CD14-positive monocyte (primary cell): ENCODE measurements around a stretch of chr3.

GRCh38 chr3:63926129-63926648, 62.5 kb downstream of the ATXN7 start:
- CAGE, long polyA plus RNA: no peak

DNA sequence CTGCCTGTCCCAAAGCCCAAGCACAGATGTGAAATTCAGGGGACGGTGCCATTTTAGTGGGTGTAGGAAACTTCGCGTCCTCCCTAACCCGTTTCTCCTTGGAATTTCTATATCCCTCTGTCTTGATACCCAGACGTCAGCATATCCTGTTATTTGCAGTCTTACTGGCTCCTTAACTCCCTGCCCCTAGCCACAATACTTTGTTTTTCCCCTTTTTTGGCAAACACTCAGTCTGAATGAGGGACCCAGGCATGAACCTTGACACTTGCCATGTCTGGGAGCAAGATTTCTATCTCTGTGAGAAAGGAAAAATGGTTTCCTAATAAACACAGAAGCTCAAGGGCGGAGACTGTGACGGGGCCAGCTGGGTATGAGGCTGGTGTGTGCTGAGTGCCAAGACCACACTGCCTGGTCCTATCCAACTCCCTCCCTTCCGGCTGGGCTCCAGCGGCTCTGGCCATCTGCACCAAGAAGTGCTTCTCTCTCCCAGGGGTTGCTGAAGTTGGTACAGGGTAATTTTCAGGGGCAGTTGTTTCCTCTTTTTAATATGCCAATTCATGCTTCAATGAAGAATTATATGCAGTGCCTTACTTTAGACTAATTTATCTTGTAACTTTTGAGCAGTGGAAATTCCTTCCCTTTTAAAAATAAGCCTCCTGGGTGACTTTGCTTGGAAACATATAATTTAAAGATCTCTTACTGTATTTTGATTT, 15.0 kb downstream of the PRICKLE2 start:
- CAGE, long polyA plus RNA: no peak

- CAGE, long polyA plus RNA: no peak
These were observed 10.9 kb downstream of the PRICKLE2 start for GRCh38 chr3:64213902-64215133.

DNA sequence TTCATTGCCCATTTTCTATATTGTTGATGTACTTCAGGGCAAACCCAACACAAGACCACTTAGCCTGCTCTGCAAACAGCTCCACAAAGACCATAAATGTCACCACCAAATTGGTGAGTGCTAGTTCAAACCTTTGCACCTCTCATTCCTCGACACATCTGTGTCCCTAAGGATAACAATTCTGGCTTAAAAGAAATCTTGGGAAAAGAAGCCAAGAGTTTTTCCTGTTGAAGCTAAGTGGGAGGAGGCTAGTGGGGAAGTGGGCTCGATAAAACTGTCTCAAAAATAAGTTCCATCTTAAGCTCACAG, 40.3 kb upstream of the PRICKLE2 start:
- CAGE, long polyA plus RNA: no peak

- CAGE, long polyA plus RNA: no peak
These were observed 6.6 kb downstream of the ADAMTS9 start for GRCh38 chr3:64681070-64681793.

- CAGE, long polyA plus RNA: no peak
These were observed 41.1 kb upstream of the ADAMTS9 start for GRCh38 chr3:64728901-64729296.

DNA sequence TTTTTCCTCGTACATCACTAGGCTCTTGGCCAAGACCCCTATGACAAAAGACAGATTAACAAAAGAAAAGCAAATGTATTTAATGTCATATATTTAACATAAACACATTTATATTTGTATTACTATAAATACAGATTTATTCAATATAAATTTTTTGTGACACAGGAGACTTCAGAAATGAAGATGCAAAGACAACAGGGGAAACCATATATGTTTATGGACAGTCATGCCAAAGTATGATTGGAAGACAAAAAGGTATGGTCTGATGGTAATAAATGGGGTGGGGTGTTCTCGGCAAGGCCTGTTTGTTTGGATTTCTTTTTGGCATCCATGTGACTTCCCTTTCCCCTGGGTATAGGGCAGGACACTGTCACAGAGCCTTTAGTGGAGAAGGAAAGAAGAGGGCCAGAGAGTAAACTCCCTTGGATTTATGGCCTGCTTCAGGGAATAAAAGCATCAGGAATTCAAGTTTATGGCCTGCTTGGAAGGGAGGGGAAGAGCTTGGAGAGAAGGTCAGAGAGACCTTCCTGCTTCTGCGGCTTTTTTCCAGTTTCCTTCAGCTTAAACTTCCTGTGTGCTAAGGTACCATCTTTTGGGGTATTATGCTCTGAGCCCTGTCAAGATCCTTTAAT, 179.3 kb upstream of the ADAMTS9 start:
- CAGE, long polyA plus RNA: no peak

DNA sequence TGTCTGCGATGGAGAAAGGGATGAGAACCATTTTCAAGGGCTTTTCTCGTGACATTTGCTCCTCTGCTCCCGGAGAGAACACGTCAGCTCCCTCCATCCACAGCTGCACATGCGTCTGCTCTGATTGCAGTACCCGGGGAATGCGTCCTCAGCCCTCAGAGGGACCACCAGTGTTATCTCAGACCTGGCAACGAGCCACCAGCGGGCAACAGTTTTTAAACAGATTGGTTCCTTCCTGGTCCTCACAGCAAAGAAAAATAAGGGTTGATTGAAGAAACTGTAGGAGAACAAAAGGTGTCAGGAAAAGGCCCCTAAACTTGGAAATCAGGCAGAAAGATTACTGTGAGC, 202.2 kb upstream of the ADAMTS9 start:
- CAGE, long polyA plus RNA: no peak

- CAGE, long polyA plus RNA: no peak
These were observed 257.4 kb upstream of the ADAMTS9 start for GRCh38 chr3:64944949-64945903.

GRCh38 chr3:64956882-64957446, 269.2 kb upstream of the ADAMTS9 start:
- CAGE, long polyA plus RNA: no peak

- CAGE, long polyA plus RNA: no peak
These were observed 342.5 kb upstream of the ADAMTS9 start for GRCh38 chr3:65030070-65030998.

DNA sequence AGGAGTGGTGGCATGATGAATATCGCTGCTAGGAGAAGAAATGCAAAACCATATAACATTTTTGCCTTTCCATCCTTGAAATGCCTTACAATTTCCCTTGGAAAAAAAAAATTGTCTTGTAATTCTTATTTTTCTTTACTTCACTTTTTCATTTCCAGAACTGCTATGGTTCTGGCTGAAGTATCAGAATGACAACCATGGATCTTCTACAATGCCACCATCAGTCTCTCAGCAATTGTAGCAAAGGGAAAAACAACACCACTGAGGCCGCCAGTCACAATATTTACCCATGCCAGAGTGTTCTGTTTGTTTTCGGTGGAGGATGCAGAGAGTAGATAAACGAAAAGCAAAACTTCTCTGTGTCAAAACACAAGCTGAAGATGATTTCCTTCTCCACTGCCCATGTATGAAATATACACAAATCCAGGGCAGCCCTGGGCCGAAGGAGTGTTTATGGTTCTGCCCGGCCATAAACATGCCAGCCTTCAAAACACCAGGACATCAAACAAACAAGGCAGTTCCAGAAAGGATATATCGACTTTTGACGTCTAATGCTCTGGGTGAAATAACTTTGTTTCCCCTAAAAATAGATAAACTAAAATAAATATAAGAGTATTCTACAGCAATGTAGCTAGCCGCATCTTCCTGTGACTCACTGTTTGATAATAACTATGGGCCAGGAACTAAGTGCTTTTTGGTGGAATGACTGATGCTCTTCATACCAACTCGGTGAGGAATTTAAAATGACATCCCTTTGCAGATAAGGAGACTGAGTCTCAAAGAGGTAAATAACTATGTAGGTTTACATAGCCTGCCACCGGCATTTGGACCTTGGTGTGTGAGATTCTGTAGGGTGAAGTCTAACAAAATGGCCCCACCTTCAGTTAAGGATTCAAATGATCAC, 82.9 kb downstream of the MAGI1 start:
- CAGE, long polyA plus RNA: no peak

GRCh38 chr3:66010386-66011589, 27.9 kb downstream of the MAGI1 start:
- CAGE, long polyA plus RNA: no peak

DNA sequence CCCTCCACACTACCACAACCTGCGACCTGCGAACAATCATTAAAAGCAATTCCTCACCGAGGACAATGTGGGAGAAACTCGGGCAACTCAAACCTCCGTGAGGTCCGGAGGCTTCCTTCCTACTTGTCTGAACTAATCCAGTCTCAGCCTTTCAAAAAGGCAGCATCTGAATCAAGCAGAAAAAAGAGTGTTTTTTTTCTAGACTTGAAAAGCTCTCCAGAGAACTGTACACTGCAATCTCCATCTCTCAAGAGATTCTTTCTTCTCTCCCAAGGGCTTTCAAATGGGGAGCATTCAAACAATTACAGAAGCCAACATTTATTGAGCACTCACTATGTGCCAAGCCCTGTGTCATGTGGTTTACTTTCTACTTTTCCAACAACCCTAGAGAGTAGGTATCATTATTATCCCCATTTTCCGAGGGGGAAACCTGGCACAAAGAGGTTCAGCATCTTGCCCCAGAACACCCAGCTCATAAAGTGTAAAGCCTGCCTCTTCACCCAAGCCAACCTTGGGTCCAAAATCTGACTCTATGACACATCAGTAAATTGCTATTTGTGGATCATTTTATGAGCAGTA, 10.0 kb downstream of the MAGI1 start:
- CAGE, long polyA plus RNA: no peak

- CAGE, long polyA plus RNA: no peak
These were observed 66.6 kb upstream of the SLC25A26 start for GRCh38 chr3:66153854-66154890.

- CAGE, long polyA plus RNA: no peak
These were observed 79.0 kb downstream of the SLC25A26 start for GRCh38 chr3:66299751-66300202.

DNA sequence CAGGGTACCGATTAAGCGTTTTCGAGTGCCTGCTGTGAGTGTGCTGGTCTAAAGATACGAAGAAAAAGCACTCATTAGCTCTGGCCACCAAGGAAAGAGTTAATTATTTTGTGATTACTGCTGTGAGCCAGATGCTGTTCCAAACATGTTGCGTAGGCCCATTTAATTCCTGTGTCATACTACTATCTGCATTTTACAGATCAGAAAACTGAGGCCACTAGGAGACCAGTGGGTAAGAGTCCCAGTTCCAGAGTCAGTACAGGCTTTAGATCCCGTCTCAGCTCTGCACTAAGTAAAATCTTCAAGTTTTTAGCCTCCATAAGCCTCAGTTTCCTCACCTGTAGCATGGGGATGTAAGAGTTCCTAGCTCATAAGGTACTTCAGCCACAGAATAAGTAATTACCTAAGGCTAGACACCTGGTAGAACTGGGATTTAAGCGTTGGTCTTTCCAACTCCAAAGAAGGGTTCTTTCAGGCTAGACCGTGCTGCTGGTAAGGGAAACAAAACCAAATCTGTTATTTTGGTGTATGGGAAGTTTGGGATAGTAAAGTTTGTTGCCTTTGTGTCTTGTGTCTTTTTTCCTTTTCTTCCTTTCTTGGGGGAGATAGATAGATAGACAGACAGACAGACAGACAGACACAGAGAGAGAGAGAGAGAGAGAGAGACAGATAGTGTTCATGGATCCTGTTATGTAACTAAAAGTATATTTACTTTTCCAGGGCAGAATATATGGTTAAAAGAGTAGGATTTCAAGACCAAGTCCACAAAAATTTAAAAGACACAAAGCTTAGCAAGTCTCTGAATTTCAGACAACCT, 133.5 kb downstream of the LRIG1 start:
- CAGE, long polyA plus RNA: no peak

DNA sequence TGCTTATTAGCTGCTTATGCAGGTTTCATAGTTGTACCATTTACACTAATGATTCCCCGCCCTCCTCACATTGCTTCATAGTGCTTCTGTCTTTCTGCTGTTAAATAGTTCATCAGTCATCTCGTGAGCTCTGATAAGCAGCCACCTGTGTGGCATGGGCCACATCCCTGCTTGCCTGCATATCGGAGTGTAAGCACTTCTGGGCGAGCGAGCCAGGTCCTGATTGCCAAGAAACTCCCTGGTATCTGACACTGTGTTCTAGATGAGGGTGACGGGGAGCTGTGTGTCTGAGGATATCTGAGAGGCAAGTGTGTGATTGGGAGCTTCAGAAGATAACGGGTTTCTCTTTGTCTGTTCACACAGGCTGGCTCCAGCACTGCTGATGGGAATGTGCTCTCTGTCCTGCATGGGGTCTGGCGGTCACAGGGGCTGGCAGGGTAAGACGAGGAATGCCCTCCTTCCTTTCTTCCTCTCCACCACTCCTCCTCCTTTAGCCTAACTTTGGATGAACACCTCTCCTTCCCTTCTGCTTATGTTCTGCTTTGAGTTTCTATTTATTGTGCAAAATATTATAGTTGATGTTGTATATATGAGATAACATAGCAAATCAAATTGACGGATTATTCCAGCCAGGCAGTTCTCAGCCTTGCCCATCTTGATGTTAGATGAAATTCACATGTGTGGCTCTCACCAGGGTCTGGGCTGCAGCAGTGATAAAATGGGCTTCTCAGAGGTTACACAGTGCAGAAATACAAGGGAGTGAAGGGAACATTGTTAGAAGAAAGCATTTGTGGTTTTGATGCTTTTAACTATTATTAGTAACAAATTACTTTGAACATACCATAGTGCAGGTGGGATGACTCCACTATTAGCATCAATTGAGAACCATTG, 130.4 kb downstream of the LRIG1 start:
- CAGE, long polyA plus RNA: no peak

- CAGE, long polyA plus RNA: no peak
These were observed 95.6 kb downstream of the LRIG1 start for GRCh38 chr3:66405136-66405754.

GRCh38 chr3:66445028-66445764, 55.6 kb downstream of the LRIG1 start:
- CAGE, long polyA plus RNA: no peak